Pericardium fibroblast (primary cell): Measurements from ENCODE around the genes LIN28B and BVES.

DNA sequence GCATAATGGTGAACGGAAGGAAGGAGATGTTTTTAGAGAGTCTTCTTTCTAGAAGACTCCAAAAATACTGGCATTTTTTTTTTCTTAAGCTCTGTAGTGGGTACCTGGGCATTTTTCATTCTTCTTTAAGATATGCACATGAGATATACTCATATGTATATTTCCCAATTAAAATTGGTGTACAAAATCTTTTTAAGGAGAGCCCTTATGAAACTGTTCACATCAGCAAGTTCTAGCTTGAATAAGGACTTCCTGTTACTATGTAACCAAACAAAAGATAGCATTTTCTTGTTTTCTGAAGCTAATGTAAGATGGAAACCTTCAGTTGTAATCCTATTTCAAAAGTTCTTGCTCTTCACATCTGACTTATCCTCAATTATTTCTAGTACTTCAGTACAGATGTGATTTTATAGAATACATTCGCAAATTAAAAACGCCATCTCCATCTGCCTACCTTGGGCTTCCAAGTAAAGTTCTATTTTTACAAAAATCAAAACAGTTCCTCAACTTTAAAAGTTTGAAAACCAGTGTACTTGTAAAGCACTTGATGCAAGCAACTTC lies 616 bp upstream of the MANEA start:
- RAMPAGE, long total RNA = no peak

DNA sequence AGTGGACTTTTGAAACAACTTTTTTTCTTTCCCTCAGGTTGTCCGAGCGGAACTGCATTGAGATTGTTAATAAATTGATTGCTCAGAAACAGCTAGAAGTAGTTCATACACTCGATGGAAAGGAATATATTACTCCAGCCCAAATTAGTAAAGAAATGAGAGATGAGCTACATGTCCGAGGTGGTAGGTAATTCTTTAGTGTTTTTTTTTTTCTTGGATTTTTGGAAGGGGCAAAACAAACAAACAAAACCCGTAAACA lies 1.4 kb downstream of the UFL1 start:
- RAMPAGE, long total RNA = no peak

DNA sequence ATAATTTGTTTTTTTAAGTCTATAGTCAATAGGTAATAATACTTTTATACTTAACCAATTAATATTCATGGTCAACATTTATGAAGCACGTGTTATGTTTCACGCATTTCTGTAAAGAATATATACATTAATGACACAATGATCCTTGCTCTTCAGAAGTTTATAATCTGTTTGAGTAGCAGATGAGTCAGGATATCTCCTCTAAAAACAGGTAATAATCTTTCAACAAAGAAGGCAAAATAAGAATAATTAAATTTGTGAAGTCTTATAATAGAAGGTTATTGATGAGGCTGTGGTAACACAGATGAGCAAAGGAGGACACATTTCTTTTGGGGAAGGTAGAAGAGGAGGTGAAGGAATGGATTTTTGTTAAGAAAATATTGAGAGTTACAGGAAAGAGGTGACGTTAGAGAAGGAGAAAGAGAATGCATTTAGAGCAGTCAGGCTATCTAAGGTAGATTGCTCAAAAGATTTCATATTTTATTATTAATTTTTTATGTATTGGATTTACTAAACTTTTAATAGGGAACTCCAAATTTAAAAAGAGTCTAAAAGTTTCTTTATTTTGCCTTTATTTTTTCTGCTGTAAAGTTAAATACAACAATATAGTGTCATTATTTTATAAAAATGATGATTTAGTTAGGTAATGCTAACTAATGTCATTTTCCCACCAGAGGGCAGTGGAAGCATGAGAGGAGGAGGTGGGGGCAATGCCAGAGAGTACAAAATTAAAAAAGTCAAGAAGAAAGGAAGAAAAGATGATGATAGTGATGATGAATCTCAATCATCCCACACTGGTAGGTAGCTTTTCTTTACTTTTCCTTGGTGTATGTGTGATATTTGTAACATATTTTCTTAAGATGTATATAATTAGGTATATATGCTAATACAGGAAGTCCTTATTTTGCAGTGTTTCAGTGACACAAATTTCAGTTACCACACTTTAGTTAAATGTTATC lies 20.4 kb upstream of the FHL5 start:
- RAMPAGE, long total RNA = no peak

- RAMPAGE, long total RNA = no peak
Measured at GRCh38 chr6:97049647-97050128, 125.2 kb downstream of the KLHL32 start.

GRCh38 chr6:98831042-98832292 lies 2.9 kb upstream of the POU3F2 start:
- RAMPAGE, long total RNA = no peak

DNA sequence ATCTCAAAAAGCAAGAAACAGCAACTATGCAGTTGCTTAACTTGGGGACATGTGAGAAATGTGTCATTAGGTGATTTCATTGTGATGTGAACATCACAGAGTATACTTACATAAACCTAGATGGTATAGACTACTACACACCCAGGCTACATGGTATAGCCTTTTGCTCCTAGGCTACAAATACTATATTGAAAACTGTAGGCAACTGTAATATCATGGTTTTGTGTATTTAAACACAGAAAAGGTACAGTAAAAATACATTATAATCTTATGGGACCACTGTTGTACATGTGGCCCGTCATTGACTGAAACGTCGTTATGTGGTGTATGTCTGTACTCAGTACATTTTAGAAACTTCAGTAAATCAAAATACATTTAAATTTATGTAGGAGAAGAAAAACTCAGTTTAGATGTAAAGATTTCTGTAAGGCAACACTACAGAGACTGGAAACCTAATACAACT lies 3.4 kb upstream of the COQ3 start:
- RAMPAGE, long total RNA = no peak

DNA sequence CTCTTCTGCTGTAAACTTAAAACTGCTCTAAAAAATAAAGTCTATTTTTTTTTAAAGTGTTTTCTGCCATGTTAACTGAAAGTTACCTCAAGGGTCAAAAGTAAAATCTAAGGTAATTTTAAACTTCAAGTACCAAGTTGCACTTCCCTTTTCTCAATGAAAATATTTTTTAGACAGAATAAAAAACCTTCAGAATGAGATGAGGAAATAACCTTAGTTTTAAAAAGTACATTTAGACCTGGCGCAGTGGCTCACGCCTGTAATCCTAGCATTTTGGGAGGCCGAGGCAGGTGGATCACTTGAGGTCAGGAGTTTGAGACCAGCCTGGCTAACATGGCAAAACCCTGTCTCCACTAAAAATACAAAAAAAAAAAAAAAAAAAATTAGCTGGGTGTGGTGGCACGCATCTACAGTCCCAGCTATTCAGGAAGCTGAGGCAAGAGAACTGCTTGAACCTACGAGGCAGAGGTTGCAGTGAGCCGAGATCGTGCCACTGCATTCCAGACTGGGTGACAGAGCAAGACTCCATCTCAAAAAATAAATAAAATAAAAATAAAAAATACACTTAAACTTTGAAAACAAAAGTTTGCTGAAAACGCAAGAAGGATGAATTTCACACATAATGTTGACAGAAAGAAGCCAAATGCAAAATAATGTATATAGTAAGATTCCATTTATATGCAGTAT lies 30.3 kb downstream of the USP45 start:
- RAMPAGE, long total RNA = no peak

- RAMPAGE, long total RNA = no peak
Measured at GRCh38 chr6:99512654-99513018, 2.6 kb downstream of the USP45 start.

DNA sequence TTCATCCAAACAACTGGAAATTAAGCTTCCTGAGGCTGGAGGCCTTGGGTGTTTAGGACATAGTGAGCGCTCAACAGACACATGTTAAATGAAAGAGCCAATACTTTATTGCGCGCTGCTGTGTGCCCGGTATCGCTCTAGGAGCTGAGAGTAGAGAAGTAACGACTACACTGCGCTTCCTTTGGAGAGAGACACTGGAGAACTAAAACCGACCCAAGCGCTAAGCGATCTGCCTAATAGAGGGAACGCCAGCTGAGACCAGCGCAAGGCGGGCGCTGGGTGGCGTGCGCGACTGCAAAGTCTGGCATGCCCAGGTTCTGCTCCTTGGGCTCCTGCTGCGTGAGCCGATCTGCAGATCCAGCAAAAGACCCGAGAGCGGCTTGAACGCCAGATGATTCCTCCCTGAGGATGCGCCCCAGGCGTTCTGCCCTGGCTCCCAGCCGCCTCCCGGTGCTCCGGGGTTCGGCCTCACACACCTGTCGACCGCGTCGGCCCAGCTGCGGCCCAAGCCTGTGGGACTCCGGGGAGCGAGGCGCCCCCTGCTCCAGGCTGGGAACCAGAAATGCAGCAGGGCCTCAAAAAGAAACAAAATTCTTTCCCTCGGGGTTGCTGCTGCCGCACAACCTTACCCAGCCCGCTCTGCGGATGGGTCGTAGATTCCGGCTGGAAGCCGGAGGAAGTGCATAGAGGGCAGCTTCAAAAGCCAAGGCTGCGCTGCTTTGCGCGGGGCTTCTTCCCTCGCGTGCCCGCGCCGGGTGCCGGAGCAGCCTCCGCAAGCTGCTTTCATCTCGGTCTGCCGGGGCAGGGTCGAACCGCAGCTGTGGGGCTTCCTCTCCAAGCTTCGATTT lies 18.0 kb upstream of the PRDM13 start:
- RAMPAGE, long total RNA = no peak

DNA sequence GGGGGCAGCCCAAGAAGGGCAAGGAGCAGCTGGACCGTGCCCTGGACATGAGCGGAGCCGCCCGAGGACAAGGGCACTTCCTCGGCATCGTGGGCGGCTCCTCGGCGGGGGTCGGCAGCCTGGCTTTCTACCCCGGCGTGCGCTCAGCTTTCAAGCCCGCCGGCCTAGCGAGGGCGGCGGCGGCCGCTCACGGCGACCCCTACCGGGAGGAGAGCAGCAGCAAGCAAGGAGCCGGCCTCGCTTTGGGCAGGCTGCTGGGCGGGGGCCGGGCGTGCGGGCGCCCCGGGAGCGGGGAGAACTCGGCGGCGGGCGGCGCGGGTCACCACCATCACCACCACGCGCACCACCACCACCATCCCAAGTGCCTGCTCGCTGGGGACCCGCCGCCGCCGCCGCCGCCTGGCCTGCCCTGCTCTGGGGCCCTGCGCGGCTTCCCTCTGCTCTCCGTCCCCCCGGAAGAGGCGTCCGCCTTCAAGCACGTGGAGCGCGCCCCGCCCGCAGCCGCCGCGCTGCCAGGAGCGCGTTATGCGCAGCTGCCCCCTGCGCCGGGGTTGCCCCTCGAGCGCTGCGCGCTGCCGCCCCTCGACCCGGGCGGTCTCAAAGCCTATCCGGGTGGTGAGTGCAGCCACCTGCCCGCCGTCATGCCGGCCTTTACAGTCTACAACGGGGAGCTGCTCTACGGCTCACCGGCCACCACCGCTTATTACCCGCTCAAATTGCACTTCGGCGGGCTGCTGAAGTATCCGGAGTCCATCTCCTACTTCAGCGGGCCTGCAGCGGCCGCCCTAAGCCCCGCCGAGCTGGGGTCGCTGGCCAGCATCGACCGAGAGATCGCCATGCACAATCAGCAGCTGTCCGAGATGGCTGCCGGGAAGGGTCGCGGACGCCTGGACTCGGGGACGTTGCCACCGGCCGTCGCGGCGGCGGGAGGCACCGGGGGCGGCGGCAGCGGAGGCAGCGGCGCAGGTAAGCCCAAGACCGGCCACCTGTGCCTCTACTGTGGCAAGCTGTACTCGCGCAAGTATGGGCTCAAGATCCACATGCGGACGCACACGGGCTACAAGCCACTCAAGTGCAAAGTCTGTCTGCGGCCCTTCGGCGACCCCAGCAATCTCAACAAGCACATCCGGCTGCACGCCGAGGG lies 7.1 kb downstream of the PRDM13 start:
- RAMPAGE, long total RNA = no peak

DNA sequence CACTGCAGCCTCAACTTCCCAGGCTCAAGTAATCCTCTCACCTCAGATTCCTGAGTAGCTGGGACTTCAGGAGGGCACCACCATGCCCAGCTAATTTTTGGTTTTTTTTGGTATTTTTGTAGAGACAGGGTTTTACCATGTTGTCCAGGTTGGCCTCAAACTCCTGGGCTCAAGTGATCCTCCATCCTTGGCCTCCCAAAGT lies 11.1 kb downstream of the MCHR2 start:
- RAMPAGE, long total RNA = no peak

- RAMPAGE, long total RNA = no peak
Measured at GRCh38 chr6:101402512-101403308, 9.2 kb downstream of the GRIK2 start.

- RAMPAGE, long total RNA = no peak
Measured at GRCh38 chr6:104955553-104955830, 1.4 kb upstream of the LIN28B start.

DNA sequence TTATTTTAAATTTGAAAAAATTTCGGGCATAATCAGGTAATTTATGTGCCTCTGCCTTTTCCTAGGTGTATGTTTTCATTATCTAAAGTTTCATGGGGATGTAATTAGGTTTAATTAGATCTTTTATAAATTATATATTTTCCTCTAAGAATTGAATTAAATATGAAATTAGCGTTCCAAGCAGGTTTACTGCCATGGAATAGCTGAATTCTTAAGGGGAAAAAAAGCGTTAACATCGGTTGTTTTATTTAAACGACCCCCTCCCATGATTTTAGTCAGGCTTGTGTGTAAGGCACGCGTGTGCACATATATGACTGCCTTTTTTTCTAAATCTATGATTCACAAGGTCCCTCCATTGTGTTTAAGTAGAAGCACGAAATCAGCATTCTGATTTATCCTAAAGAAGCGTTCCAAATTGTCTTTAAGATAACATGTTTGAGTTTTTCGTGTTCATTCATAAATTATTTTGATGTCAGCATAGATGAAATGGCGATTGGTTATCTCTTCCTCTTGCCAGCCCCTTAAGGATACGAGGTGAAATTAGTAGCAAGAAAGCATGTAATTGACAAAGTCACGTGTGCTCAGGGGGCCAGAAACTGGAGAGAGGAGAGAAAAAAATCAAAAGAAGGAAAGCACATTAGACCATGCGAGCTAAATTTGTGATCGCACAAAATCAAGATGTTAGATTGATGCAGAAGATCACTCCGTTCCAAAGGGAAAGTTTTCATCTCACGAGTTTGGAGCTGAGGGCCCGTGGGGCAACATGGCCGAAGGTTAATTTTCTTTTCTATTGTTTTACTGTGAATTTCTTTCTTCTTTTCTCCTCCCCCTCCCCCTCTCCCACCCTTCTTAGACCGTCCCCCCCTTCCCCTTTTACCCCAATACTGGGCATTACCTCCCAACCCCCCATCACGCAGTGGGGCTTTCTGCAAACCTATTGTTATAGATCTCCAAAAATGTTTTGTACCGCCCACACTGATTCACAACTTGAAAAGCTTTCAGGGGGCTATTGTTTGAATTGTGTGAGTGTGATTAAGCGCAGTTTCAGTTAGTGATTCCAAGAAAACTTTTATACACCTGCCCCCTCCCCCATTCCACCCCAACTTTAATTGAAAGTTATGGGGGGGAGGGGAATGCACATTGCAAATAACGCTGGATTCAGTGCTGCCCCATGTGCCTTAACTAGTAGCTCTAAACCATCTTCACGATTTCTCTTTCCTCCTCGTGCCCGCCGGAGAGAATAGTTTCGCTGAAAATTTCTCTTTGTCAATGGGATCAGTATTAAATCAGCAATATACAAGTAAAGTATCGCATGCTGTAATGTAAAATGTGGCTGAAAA lies at the start of gene LIN28B:
Gene LIN28B, plus strand, starts transcription at position 620 of the 1,340 bp plus-strand sequence.
- RAMPAGE, long total RNA = no peak

DNA sequence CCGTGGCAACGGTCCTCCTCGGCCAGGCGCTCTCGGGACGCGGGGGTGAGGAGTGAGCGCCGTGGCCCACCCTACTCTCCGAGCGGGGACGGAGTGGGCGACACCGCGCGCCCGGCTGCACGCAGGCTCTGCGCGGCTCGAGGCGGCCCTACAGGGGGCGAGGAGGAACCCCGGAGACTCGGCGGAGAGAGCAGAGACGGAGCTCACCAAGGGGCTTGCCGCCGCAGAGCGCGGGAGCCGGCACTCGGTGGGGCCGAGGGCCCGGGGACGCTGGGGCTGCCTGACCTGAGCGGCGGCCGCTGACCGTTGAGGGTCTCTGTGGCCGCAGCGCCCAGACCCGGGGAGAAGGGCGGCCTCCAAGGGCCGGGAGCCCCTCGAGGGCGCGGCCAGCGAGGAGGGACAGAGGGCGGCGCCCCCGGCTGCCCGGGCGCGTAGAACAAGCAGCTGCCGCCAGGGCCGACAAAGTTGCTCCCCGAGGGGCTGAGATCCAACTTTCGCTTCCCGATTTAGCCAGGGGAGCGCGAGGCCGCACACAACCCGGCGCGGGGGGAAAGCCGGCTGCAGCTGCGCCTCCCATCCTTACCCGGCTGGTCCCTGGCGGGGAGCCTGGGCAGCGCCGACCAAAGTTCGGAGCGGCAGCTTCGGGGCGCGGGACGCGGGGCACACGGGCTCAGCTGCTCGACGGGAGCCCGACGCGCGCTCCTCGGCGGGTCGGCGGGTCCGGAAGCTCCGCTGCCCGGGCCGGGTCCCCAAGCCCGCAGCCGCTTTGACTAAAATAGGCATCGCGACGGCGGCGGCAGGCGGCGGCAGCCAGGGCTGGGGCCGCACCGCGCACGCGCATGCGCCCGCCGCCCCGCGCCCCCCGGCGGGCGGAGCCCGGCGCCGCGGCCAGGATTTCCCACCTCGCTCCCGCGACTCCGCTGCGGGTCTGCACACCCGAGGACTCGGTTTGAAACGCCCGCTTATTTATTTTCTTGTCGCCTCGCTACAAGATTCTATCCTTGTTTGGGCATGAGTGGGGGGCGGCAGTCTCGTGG lies at the start of gene BVES:
Gene BVES, minus strand, starts transcription at position 772 of the 1,037 bp plus-strand sequence.
- RAMPAGE, long total RNA = no peak

DNA sequence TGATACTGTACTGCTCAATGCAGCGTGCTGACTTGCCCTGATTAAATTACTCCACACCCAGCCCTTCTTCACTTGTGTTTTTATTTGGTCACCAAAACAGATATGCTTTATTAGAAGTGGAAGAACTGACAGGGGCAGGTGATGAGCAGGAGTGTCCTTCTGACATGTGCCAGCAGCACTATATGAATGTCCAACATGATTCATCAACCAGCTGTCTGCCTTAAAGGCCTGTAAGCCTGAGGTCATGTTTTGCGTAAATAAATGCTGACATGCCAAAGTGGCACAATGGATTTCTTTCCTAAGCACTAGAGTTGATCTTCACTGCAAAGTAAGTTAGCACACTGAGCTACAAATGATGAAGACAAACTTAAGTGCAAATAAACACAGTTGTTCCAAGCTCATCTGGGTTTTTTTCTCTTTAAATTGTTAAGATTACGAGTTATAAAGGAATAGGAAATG lies 15.3 kb downstream of the POPDC3 start:
- RAMPAGE, long total RNA = no peak

DNA sequence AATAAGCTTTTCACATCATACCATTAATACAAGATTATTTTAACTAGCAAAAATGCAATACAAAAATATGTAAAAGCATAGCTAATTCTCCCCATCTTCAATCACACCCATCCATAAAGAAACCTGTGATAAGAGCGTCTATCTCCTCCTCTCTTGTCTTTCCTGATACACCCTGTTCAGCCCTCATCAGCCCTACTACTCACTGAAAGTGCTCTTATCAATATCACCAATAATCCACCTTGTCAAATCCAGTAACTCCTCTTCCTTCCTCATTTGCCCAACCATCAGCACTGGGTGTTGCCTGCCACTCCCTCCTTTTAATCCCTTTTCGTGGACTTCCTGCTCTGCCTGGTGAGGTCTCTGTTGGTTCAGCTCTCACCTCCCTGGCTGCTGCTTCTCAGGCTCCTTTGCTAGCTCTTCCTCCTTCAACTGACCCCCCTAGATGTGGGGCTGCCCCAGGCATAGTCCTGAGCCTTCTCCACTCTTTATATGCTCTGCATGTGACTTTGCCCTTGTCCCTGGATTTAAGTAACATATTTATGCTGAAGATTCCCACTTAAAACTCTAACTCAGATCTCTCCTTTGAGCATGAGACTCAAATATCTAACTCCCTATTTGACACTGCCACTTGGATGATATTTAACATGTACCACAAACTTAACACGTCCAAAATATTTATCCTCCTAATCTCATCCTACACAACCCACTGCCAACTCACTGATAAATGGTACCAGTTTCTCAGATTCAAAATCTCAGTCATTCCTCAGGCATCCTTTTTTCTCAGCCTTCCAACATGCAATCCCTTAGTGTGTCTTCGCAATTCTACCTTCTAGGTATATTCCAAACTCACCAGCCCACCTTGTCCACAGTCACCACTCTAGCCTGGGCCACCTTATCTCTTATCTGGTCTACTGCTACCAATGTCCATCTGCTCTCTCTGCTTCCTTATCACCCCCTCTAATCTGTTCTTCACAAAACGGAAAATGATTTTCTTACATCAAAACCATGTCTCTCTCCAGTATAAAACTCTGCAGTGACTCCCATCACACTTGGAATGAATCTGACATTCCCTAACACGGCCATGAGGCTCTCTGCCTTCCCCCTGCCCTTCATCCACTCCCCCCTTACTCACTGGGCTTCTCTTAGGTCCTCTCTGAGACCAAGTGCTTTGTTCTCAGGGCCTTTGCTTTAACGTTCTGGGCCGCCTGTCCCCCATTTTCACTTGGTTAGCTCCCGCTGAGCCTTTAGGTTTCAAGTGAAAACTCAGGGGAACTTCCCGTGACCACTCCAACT lies 92.2 kb downstream of the PREP start:
- RAMPAGE, long total RNA = no peak

DNA sequence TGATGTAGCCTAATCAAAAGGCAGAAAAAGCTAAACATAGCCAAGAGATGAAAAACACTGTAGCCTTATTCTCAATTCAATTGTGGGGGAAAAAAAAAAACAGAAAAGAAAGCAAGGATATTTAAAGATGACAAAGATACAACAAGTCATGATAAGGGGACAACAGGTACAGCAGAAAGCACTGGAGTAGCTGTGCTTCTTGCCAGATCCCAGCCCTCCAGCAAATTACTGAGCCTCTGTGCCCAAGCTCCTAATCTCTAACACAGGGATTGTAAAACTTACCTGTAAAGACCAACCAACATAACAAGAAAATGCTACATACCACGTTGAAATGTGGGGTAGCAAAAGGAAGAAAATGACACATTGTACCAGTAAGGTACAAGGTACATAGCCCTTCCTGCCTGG lies 30.8 kb downstream of the PREP start:
- RAMPAGE, long total RNA = no peak

GRCh38 chr6:105759850-105760470 lies 326.2 kb upstream of the PRDM1 start:
- RAMPAGE, long total RNA = no peak

DNA sequence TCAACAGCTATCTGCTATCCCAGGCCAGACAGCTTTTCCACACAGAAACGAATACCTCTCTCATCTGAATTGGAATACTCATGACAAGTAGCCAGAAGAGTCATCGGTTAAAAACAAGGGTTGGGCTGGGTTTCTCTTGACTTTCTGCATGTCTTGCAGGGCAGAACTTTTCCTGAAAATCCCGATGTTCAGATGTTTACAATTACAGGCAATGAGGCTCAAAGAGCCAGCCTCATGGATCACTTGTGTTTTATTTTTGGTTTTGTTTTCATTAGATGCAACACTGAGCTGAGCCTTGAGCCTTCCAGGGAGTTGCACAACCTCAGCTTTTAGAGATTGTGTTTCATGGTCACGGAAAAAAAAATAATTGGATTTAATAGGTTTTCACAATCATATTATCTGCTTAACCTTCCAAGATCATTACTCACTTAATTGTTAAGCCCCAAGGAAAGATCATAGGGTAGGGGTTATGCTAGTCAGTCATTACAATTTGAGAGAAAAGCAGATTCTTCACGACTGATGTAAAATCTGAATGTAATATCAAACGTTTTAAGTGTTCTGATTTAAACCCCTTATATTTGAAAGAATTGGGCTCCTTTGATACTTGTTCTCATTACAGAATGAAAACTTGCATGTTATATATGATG lies 288.1 kb upstream of the PRDM1 start:
- RAMPAGE, long total RNA = no peak